ENCODE data around the gene C7orf25.

GRCh38 chr7:40014678-40015573 lies 64.9 kb downstream of the CDK13 start:
- CAGE, long polyA plus RNA, result no peak
- RRBS, result no CpG with 5 or more reads among the region's 3 CpGs

DNA sequence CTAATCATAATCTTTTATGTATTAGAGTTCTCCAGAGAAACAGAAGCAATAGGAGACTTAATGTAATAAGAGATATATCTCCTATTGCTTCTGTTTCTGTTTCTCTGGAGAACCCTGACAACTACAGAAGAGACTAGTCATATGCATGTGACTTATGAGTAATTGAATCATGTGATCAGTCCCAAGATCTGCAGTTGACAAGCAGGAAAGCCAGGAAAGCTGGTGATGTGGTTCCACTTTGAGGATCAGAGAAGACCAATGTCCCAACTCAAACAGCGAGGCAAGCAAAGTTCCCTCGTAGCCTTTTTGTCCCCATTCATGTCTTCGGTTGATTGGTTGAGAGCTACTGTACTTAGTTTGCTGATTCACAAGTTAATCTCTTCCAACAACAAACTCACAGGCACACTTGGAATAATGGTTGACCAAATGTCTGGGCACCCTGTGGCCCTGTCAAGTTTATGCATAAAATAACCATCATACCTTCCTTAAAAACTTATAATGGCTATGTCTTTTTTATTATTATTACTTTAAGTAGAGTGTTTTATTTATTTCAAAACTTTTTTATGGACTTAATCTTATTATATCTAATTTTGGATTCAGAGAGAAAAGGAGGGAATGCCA lies 412.2 kb downstream of the SUGCT start:
- CAGE, long polyA plus RNA, result no peak
- RRBS, result no CpG with 5 or more reads among the region's 3 CpGs

- CAGE, long polyA plus RNA, result no peak
- RRBS, result no CpG with 5 or more reads among the region's 1 CpG
Observed at GRCh38 chr7:40756907-40757157, 622.0 kb downstream of the SUGCT start.

GRCh38 chr7:40909724-40910414 lies 775.1 kb downstream of the SUGCT start:
- CAGE, long polyA plus RNA, result no peak
- RRBS, result no CpG with 5 or more reads among the region's 5 CpGs

DNA sequence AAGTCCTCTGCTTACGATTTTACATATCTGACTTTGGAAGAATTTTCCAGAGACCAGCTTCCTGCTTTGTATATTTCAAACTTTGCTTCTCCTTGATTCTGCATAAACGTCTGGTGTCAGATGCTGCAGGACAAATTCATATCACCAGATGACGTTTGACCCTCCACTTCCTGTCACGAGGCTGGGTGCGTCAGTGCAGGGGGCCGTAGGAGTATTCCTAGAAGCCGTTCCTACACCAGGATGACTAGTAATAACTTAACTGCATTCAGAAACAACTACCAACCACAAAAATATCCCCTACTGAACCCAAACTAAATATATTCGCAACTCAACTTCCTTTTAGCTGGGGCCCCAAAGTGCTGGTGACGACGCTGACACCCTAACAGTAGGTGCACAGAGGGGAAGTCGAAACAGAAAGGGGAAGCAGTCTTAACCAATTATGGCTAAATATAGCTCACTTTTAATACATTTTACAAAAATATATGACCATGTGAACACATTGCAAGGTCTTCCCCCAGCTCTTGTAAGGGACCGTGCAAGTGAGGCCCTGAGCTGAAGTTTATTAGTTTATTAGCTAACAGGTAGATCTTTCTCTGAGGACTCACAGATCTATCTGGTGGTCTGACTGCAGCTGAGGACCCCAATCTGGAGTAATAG lies 178.8 kb upstream of the INHBA start:
- CAGE, long polyA plus RNA, result no peak
- RRBS, result no CpG with 5 or more reads among the region's 12 CpGs

- CAGE, long polyA plus RNA, result no peak
- RRBS, result no CpG with 5 or more reads among the region's 17 CpGs
Observed at GRCh38 chr7:42151777-42152777, 84.9 kb downstream of the GLI3 start.

GRCh38 chr7:42219329-42219836 lies 17.6 kb downstream of the GLI3 start:
- CAGE, long polyA plus RNA, result no peak
- RRBS, result no CpG with 5 or more reads among the region's 4 CpGs

GRCh38 chr7:42238372-42239004 lies 1.5 kb upstream of the GLI3 start:
- CAGE, long polyA plus RNA, result no peak
- RRBS, result no CpG with 5 or more reads among the region's 20 CpGs

DNA sequence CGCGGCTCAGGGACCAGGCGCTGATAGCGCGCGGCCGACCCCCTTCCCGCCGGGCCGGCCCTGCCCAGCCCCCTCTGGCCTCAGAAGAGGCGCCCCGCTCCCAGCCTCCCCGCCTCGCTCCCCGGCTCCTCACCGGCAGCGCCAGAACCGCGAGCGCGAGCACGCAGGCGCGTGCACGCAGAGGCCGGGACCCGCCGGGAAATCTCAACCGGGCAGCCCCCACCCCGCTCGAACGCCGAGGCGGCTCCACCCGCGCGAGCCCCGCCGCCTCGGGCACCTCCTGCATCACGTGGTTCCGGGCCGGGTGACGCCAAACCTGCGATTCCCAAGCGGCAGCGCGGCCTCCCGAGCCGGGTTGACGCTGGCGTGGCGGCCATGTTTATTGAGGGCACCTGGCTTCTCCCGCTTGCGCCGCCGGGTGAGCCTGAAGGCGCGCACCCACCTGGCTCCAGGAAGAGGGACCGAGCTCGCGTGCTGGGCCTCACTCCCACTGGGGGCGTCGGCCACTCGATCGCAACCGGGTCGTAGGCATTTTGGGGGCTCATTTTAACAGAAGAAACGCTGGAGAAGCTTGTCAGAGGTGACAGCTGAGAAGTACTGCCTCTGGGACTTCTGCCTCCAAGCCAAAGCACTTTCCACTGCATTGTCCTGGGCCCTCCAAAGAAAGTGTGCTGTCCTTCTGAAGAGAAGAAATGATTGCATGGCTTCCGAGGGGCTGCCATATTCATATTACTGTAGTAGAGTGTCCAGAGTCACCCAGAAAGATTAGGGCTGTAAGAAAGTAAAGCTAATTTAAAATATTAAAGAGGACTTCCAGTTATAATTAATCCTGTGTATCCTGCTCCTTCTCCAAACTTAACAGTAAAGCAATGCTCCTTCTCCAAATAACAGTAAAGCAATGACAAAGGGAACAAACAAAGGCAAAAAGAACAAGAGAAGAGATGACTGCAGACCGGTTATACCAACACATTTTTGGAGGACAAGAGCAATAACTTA lies at the start of gene C7orf25:
Gene C7orf25 (minus strand): TSS at position 289 of the 996 bp plus-strand sequence.
- CAGE, long polyA plus RNA, result start-site peak on the minus strand centred at position 202 of the sequence, 102 bp wide, 24 and 72 reads in 2 replicates
- RRBS, result 1% methylated on average over 49 of the region's 71 CpGs

- CAGE, long polyA plus RNA, result no peak
- RRBS, result no CpG with 5 or more reads among the region's 2 CpGs
Observed at GRCh38 chr7:42913409-42914025, 1.6 kb upstream of the C7orf25 start.

DNA sequence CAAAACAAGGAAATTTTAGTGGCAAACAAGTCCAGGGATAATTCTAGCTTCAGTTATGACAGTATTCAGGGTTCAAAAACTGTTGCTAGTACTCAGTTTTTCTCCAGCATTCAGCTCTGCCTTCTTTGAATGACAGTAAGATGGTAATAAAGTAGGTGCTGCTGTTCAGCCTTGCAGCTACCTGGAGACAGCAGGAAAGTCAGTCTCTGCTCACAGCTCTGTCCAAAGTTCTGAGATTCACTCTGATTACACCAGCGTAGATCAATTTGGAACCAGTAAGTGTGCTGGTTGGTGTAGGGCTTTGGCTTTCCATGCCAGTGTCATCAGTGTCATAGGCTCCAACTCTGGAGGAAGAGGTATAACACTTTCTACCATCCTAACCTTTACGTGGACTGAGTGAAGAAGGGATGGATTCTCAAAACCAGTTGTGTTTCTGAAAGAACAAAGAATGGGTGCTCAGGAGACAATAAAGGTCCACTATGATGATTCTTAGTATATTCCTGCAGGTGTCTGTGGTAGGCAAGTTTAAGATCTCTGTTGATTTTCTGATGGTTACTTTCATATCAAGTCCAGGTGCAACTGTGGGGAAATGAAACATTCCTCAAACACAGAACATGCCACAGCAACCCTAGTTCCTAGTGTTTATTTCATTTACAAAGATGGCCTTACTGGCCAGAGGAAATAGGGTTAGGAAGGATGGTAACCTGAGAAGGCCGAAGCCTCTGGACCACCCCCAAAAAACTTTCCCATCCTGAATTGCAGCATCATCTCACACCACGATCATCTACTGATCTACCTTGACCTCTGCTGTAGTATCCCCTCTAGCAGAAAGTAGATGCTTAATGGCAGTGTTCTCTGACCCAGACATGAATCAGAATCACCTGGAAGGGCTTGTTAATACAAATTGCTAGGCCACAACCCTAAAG lies 26.4 kb downstream of the STK17A start:
- CAGE, long polyA plus RNA, result no peak
- RRBS, result no CpG with 5 or more reads among the region's 4 CpGs

- CAGE, long polyA plus RNA, result no peak
- RRBS, result no CpG with 5 or more reads among the region's 13 CpGs
Observed at GRCh38 chr7:43669252-43669783, 60.0 kb downstream of the COA1 start.

GRCh38 chr7:43695222-43695841 lies 34.0 kb downstream of the COA1 start:
- CAGE, long polyA plus RNA, result no peak
- RRBS, result no CpG with 5 or more reads among the region's 2 CpGs

GRCh38 chr7:43975038-43975290 lies 22.7 kb upstream of the SPDYE1 start:
- CAGE, long polyA plus RNA, result no peak
- RRBS, result no CpG with 5 or more reads among the region's 7 CpGs

- CAGE, long polyA plus RNA, result no peak
- RRBS, result no CpG with 5 or more reads among the region's 20 CpGs
Observed at GRCh38 chr7:44014133-44014705, 16.5 kb downstream of the SPDYE1 start.

DNA sequence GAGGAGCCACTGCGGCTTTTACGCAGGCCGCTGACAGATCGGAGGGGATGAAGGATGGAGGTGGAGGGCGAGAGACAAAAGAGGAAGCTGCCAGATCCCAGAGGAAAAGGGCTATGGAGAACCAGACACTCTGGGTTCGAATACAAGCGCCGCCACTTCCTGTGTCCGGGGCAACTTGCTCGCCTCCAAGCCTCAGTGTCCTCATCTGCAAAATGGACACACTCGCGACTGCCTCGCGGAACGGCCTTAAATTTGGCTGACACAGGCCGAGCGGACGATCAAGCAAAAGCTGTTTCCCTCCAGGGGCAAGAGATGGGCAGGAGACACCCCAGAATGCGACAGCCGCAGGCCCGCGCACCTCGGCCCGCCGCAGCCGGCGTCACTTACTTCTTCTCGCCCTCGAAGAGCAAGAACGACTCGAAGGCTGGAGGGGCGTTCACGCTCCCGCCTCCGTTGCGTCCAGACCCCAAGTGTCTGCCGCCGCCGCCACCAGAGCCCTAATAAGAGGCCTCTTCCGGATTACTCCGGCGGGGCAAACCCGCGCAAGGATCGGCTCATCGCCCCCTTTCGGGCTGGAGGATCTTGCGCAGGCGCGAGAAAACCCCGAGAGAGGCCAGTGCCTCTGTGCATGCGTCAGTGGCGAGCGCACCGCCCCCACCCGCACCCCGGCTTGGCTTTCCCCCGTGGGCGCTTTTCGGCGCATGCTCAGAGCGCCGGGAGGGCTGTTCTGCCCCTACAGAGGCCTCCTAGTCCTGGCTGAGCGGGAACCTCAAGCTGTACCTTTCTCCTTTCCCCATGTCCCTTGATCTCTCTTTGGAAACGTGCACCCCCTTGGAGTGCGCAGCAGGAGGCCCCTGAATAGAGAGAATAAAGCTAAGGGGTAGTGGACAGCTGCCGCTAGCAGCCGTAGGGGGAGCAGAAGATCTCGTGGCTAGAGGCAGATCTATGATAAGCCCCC lies 21.3 kb downstream of the SPDYE1 start:
- CAGE, long polyA plus RNA, result no peak
- RRBS, result 1% methylated on average over 5 of the region's 69 CpGs

DNA sequence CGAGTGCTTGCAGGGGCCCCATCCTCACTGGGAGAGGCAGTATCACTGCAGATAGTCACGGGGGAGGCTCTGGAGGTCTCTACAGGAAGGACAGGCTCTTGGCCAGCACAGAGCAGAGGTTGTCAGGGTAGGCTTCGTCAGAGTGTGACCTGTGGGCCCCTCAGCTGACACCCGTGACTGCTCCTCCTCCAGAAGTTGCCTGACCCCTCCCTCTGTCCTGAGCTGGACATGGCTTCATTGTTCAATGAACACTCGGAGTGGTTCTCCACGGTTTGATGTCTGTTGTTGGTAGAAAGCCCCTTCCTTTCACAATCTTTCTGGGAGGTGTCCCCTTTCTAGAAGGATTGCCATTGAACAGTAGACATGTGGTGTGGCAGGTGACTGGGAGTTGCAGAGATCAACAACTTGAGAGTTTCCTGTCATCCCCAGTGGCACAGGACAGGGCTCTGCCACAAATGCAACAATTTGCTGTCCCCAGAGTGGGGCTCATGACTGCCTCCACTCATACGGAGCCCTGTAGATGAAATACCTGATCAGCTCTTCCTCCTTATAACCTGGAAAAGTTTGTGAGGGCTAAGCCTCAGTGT lies 6.2 kb downstream of the DBNL start:
- CAGE, long polyA plus RNA, result no peak
- RRBS, result no CpG with 5 or more reads among the region's 7 CpGs

DNA sequence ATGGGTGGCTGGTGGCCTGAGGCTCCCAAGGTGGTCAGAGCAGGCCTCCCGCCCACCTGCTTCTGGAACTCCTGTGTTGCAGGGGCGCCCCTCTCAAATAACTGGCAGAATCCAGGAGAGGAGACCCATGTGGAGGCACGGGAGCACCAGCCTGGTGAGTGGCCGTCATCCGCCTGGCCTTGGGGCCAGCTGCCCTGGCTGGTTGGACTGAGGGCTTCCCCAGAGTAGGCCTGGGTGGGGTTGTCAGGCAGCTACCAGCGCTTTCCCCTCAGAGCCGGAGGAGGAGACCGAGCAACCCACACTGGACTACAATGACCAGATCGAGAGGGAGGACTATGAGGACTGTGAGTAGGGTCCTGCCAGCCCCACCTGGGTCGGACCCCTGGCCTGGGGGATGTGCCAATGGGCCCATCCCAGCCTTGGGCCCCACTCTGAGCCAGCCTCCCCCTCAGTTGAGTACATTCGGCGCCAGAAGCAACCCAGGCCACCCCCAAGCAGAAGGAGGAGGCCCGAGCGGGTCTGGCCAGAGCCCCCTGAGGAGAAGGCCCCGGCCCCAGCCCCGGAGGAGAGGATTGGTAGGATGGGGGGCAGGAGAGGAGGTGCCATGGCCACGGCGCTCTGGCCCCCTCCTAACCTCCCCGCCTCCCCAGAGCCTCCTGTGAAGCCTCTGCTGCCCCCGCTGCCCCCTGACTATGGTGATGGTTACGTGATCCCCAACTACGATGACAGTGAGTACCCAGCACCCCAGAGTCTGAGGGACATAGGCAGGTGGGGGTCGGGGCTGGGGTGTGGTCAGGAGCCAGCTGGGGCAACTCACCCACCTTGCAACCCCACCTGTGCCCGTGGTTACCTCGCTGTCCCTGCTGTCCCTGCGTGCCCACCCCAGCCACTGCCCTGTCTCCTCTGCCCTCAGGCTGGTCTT lies 3.5 kb downstream of the AEBP1 start:
- CAGE, long polyA plus RNA, result no peak
- RRBS, result no CpG with 5 or more reads among the region's 26 CpGs

- CAGE, long polyA plus RNA, result no peak
- RRBS, result no CpG with 5 or more reads among the region's 10 CpGs
Observed at GRCh38 chr7:44108655-44109108, 4.5 kb downstream of the AEBP1 start.

GRCh38 chr7:44113165-44113867 lies 9.2 kb downstream of the AEBP1 start:
- CAGE, long polyA plus RNA, result no peak
- RRBS, result 83% methylated on average over 8 of the region's 41 CpGs